CMK (cell line): ENCODE data around the gene BTF3.

DNA sequence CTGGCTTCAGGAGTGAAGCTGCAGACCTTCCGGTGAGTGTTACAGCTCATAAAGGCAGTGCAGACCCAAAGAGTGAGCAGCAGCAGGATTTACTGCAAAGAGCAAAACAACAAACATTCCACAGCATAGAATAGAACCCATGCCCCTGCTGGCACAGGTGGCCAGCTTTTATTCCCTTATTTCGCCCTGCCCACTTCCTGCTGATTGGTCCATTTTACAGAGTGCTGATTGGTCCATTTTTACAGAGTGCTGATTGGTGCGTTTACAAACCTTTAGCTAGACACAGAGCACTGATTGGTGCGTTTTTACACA, 7.5 kb upstream of the CENPH start:
- RRBS = no CpG with 5 or more reads among the region's 4 CpGs

DNA sequence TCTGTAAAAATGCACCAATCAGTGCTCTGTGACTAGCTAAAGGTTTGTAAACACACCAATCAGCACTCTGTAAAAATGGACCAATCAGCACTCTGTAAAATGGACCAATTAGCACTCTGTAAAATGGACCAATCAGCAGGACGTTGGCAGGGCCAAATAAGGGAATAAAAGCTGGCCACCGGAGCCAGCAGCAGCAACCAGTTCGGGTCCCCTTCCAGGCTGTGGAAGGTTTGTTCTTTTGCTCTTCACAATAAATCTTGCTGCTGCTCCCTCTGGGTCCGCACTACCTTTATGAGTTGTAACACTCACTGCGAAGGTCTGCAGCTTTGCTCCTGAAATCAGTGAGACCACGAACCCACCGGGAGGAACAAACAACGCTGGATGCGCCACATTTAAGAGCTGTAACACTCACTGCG, 26.0 kb upstream of the OCLN start:
- RRBS = no CpG with 5 or more reads among the region's 10 CpGs

GRCh38 chr5:71744014-71744466, 25.0 kb downstream of the CARTPT start:
- RRBS = no CpG with 5 or more reads among the region's 2 CpGs

GRCh38 chr5:72166370-72167214, 59.3 kb downstream of the MAP1B start:
- RRBS = no CpG with 5 or more reads among the region's 17 CpGs

DNA sequence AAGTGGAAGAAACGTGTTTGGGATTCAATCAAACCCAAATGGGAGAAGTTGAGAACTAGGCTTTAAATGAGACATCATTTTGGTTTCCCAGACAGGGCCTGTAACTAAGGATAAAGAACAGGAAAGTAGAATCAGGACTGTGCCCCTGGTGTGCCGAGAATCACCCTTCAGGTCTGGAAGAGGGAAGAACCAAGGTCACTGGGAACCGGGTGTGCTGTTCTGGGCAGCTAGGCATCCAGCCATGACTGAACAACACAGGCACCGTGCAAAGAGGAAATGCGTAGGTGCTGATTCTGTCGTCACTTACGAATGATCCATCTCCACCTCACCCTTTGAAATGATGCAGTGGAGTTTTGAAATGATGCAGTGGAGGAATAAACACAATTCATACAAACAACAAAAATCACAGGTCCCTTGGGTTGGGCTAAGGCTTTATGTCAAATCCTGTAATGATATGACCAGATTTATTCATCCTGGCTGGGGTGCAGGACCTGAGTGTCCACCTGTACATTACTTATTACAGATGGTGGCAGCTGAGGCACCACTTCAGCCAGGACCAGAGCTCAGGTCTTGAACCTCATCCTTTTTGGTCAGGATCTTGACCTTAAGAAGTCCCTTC, 64.4 kb downstream of the MAP1B start:
- RRBS = no CpG with 5 or more reads among the region's 7 CpGs

DNA sequence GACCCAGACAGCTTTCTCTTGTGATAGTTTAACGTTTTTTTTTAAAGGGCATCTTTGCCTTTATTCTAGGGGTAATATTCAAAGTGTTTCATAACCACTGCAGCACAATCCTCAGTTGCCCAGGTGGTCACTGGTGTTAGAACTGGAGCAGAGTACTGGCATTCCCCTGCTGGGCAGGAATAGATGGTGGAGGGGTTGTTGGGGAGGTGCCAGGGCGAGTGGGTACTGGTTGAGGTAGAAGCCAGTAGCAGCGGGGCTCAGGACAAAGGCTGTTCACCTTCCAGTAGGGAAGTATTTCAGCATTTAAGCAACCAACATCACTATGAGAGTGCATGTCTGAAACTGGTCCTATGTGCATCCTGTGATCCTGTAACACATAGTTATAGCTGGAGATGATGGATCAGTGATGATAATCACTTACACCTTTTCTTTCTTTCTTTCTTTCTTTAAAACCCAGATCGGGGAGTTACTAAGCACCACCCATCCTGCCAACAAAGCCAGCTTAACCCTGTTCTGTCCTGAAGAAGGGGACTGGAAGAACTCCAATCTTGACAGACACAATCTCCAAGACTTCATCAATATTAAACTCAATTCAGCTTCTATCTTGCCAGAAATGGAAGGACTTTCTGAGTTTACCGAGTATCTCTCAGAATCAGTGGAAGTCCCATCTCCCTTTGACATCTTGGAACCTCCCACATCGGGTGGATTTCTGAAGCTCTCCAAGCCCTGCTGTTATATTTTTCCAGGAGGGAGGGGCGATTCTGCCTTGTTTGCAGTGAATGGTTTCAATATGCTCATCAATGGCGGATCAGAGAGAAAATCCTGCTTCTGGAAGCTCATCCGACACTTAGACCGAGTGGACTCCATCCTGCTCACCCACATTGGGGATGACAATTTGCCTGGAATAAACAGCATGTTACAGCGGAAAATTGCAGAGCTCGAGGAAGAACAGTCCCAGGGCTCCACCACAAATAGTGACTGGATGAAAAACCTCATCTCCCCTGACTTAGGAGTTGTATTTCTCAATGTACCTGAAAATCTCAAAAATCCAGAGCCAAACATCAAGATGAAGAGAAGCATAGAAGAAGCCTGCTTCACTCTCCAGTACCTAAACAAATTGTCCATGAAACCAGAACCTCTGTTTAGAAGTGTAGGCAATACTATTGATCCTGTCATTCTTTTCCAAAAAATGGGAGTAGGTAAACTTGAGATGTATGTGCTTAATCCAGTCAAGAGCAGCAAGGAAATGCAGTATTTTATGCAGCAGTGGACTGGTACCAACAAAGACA, 86.6 kb downstream of the MAP1B start:
- RRBS = no CpG with 5 or more reads among the region's 12 CpGs

DNA sequence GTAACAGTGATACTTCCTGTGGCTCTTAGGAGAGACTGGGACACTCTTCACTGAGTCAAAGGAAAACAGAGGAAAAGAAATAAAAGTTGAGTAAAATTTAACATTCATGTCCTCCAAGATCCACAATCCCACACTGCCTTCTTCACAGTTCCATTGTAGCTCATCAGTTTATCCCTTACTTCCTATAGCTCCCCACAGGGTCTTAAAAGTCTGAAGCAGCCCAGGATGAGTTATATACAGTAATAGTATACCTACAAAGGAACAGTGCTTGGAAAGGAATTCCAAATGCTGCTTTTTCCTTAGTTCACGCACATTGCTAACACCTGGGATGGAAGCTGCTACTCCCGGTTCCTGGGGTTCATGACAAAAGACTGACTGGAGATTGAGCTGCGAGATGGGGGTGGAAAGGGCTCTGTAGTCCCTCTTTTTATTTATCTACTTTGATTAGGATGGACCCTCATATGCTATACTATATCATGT, 81.4 kb downstream of the MRPS27 start:
- RRBS = no CpG with 5 or more reads among the region's 3 CpGs

- RRBS = no CpG with 5 or more reads among the region's 42 CpGs
Measured at GRCh38 chr5:73498000-73498617, at the start of gene BTF3. TSS of gene BTF3 (plus strand) at chr5:73498442.

GRCh38 chr5:73502048-73502434, 3.8 kb downstream of the BTF3 start:
- RRBS = no CpG with 5 or more reads among the region's 6 CpGs

DNA sequence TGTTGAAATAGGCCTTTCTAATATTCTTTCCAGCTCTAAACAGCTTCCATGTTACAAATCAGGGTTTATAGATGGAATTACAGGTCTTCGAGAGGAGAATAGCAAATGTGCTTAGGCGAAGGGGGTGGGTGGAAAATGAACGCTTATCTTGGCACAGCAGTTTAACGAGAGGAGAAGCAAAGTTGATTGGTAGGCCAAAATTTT, 880 bp downstream of the ANKRA2 start:
- RRBS = no CpG with 5 or more reads among the region's 4 CpGs

- RRBS = no CpG with 5 or more reads among the region's 6 CpGs
Measured at GRCh38 chr5:73728454-73728987, 102.5 kb downstream of the ARHGEF28 start.

DNA sequence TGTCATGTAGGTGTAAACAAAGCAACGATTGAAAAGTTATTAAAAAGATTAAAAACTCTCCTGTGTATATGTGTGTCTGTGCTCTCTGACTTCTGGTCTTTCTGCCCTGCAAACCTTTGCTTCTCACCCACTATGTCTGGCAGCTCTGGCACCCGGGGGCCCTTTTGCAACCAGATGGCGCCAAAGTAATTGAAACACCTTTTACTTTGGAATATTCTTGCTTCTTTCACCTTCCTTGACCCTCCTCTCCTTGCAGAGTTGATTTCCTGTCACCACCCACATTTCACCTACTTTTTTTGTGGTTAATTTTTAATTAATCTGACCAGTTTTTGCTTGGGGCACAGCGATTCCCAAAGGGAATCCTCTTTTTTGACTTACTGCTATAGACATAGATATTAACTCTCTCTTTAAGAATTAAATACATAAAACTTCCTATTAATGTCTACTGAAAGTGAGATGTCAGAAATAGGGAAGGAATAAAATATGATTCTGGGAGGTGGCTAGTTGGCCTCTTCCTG, 275.5 kb downstream of the ARHGEF28 start:
- RRBS = no CpG with 5 or more reads among the region's 4 CpGs

- RRBS = no CpG with 5 or more reads among the region's 2 CpGs
Measured at GRCh38 chr5:74185758-74185996, 454.9 kb downstream of the ENC1 start.

GRCh38 chr5:74543086-74543573, 97.4 kb downstream of the ENC1 start:
- RRBS = no CpG with 5 or more reads among the region's 8 CpGs

DNA sequence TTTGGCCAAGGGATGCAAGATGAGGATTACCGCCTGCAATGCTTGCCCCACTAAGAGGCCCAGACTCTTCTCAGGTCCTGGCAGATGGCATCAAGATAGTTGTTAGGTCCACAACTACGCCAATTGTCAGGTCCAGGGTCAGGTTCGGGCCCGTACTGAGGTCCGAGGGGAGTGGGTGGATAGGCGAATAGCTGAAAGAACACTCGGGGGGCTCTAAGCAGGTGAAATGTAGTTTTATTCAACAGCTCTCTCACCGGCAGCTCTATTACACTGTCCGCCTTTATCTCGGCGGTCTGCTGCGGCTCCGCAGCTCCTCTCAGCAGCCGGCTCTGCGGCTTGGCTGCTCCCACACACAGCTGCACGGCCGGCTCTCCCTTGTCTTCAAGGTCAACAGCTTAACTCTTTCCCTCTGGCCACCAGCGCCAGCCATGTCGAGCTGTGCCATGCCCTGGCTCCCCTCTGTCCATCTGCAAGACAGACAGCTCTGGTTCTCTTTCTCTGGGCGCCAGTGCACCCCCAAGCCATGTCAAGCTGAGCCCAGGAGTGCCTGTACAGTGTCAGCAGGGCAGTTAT, 24.1 kb downstream of the ENC1 start:
- RRBS = 94% methylated on average over 6 of the region's 20 CpGs

- RRBS = no CpG with 5 or more reads among the region's 8 CpGs
Measured at GRCh38 chr5:74628813-74629596, 11.5 kb downstream of the ENC1 start.

DNA sequence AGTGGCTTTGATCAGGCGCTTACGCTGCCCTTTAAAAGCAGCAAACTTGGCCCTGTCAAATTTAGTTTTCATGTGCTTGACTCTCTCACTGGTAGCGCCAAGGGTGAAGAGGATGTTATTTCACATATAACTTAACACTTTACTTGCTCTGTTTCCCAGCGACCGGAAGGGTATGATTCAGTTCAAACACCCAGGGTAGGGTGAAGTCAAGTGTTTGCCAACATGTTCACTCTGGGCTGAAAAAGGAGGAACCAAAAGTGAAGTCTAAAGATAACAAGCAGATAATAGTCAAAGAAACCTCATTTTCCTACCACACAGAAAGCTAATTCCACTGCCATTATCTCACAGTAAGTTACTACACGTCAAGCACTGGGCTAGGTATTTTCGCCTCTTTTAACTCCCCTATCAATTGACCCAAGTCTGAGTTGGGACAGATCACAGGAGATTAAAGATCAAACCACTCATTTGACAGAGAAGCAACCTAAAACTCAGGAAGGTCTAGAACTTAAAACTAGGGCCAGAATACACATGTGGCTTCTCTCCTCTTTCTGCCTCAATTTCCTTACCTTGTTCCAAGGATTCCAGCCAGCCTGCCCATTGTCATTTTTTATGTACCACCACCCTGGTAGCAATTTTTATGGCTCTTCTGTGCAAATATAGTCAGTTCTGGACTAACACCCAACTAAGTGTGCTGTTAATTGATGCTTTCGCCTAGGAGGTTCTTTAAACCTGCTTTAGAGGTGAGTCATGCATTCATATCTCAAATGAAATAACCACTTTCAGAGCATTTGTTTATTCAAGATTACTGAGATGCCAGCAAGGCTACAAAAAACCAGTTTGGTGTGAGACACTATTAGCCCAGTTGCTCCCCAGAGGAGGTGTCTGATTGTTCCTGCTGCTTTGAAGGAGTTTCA, 8.7 kb downstream of the ENC1 start:
- RRBS = no CpG with 5 or more reads among the region's 8 CpGs

DNA sequence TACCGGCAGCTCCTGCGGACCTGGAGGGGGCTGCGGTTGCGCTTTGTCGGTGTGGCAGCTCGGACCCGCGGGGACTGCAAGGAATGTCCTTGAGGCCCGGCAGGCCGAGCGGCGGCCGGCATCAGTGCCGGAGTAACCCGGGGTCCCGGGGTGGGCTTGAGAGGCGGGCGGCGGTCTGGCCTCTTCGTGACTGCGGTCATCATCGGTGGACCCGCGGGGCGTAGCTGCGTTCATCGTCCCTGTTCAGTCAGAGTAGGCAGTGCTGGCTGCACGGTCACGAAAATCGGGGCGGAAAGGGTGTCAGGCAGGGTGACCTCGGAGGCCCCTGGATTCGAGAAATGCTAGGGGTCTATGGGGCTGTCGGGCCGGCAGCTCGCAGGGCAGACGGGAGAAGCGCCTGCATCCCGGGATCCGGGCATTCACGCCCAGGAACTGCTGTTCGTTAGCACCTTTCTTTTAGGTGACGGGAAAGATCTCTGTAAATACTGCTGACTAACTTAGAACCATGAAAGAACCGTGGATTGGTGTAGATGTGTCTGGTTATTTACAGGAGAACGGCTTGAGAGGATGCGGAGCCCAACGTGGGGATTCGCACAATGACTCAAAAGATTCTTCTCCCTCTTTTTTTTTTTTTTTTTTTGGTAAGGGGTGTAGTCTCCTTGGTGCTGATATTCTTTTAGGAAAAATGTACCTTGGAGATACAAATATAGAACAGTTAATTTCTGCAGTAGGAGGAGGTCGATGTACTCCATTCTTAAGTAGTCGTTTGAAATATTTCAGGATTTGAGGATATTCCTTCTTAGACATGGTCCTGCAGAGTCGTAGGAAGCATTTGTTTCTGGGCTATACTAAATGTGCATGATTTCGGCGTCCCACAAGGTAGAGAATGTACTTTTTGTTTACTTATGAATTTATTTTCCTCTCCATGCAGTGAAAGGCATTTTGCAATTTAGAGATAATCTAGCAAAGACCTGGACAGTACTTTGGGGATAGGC, 702 bp downstream of the HMGCR start:
- RRBS = under 1% methylated on average over 11 of the region's 53 CpGs

DNA sequence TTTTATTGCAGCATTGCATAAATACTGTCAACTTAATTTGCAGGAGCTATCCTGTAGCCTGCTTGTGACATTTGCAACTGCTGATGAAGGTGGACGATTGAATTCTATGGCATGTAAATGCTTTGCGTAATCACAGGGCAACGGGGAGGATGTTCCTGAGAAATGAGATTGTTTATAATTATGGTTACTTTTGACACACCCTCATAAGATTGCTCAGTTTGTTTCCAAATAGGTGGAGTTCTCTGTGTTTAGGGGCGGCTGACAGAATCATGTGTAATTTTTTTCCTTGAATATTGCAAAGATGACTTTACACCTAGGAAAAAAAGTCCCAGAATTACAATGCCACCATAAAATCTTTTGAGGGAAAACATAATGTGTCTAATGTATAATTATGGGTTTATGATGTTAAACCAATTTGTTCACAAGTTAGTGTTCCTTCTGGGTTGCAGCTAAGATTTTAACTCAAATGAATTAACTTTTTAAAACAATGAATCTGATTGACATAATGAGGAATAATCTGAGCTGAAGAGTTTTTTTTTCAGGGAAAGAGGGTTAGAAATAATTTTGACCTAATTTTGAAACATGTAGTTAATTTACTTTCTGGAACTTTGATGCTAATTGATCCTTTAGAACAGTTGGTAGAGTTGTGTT, 2.7 kb downstream of the HMGCR start:
- RRBS = no CpG with 5 or more reads among the region's 4 CpGs

DNA sequence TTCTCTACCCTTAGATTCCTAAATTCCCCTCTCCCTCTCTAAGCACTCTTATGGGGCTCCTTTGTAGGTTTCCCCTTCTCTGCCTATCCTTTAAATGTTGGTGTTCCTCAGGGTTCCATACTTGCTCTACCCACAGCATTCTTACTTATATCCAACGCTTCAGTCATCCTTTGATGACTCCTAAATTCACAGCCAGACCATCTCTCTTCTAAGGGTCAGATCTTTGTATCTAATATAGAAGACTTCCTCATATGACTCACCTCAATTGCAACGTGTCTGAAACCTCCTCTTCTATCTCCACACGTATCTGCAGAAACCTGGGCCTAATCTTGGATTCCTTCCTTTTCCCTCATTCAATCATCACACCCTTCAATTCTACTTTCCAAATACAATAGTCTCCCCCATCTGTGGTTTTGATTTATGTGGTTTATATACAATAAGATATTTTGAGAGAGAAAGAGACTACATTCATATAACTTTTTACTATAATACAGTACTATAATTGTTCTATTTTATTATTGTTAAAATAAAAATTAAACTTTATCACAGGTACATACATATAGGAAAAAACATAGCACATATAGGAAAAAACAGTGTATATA, 68.3 kb downstream of the HMGCR start:
- RRBS = no CpG with 5 or more reads among the region's 3 CpGs